Camera-type eye (tissue), 1 donor: ENCODE measurements around a stretch of chr10.

GRCh38 chr10:60346585-60347002 lies 43.1 kb downstream of the ANK3 start:
- RAMPAGE, long total RNA: no peak

- RAMPAGE, long total RNA: no peak
Measured at GRCh38 chr10:60572290-60573231, 182.9 kb upstream of the ANK3 start.

- RAMPAGE, long total RNA: no peak
Measured at GRCh38 chr10:60869655-60870885, 73.9 kb downstream of the RHOBTB1 start.

DNA sequence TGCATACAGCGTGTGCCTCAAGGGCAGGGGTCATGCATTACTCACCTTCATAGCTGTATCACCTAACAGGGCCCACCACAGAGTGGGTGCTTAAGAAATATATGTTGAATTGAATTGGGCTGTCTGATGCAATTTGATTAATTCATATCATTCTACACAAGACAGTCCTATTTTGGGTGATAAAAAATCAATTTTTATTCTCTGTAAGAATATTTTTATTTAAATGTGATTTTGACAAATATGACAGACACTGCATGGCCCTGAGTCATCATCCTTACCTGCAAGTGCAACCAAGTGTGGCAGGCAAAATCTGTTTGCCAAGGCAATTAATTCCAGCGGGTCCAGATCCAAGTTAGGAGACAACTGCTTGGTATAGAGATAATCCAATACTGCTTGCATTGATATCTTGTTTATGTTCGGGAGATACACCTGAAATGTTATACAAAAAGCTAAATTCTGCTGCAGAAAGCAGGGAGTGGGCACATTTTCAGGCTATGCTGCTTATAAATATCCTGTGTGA lies 66.3 kb downstream of the RHOBTB1 start:
- RAMPAGE, long total RNA: no peak

DNA sequence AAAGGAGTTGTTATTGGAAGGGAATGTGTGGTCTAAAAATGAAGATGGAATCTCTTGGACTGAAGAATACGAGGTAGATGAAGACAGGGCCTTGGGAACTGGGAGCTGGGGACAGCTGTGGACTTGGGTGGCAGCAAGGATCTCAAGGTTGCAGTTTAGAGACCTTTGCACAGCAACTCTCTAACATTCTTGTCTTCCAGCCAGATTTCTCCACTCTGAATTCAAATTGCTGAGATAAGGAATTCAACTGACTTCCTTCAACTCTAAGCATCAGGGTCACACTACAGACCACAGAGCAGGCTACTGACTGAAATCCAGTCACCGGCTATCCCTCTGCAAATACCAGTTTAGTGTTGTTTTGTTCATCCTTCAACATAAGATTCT lies 3.2 kb upstream of the TMEM26 start:
- RAMPAGE, long total RNA: no peak

GRCh38 chr10:61621529-61621940 lies 41.2 kb upstream of the CABCOCO1 start:
- RAMPAGE, long total RNA: no peak

DNA sequence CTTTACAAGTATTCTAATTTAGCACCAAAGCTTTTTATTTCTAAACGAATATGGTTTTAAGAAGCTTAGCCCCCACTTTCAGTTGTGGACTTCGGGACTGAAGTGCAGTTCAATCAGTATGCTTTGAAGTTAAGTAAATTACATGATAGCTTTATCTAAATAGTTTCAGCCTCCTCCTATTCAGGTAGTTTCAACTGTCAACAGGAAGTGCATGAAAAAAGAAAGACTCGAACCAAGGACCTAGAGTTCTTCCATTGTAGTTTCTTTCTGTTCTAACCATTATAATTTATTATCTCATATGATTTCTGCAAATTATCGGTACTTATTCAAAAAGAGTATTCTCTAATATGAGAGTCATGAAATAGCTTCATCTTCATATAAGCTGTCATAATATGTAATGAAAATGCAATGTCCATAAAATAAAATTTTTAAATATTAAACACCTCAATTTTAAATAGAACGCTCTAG lies 90.1 kb downstream of the CABCOCO1 start:
- RAMPAGE, long total RNA: no peak

GRCh38 chr10:61896956-61897403 lies 4.5 kb upstream of the ARID5B start:
- RAMPAGE, long total RNA: no peak

DNA sequence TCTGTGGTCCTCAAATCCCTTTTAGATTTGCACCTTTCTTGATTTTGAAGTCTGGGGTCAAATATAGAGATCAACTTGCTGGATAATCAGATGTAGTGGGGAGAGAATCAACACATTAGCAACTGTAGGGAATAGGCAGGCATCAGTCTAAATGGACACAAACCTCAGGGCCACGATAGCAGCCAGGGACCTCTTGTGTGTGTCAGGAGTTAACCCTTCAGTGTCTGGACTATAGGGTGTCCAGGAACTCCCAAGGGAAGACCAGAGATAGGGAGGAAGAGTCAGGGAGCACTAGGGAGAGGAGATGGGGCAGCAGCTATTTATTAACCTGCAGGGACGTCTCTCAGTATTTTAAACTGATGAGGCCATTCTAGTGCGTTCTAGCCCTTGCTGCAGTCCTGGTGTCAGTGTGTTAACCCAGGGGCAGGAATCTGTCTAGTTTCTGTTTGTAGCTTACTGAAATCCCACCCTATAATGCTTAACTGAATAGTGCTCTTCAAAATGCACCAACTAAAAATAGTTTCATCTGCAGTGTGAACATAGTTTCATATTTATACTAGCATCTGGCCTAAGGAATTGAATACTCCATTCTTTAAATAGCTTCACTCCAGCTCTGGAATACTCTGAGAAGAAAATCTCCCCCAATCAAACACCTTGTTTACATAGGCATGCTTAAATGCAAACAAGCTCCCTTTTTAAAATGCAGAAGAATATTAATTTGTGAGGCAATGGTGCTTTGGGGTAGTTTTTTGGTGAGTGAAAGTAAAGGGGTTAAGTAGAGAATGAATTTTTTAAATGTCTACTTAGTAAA lies 62.7 kb downstream of the ARID5B start:
- RAMPAGE, long total RNA: no peak

- RAMPAGE, long total RNA: no peak
Measured at GRCh38 chr10:61994498-61994884, 93.0 kb downstream of the ARID5B start.

DNA sequence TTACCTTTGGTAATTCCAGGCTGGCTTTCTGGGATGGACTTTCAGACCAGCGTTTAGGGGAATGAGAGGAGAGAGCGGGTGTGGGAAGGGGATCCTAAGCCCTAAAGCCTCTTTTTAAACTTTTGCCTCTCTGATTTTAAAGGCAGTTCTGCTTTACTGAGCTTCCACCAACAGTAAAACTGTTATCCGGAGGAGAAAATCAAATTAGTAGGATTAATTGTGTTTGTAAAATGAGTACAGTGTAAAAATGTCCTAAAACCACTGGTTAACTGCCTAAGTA lies 148.0 kb downstream of the ARID5B start:
- RAMPAGE, long total RNA: no peak

GRCh38 chr10:62050251-62050681 lies 148.8 kb downstream of the ARID5B start:
- RAMPAGE, long total RNA: no peak

DNA sequence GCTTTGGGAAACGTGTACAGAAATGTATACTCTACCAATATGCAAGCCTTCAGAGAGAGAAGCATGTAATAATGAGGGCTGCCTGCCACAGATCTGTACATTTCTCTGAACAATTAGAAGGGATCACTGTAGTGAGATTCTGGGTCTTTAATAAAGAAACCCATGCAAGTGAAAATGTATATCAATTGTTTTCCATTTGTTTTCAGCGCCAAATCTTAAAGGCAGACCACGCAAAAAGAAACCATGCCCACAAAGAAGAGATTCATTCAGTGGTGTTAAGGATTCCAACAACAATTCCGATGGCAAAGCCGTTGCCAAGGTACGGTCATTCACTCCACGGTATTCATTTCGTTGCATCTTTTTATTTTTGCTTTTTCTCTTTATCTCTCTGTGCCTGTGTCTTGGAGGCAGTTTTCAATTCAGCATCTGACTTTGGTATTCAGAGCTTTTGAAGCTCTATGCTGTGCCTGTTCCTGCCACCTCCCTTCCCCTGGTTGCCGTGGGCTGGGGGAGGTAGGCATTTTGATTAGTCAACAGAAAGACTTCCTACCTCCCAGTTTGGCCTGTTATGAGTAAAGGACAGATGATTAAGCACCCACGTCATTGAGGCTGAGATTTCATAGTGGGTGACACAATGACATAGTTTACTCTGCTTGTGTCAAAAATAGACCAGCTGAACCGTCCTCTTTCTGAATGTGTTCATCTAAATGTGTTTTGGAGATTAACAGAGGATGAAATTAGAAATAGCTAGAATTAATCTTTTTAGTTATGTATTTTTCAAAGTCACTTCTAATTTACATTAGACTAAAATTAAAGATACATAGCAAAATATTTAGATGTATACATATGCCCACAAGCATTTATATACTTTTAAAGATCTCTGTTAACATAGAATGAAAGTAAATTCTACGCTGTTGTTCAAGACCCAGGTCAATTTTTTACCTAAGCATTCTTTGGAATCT lies 149.5 kb downstream of the ARID5B start:
- RAMPAGE, long total RNA: no peak

DNA sequence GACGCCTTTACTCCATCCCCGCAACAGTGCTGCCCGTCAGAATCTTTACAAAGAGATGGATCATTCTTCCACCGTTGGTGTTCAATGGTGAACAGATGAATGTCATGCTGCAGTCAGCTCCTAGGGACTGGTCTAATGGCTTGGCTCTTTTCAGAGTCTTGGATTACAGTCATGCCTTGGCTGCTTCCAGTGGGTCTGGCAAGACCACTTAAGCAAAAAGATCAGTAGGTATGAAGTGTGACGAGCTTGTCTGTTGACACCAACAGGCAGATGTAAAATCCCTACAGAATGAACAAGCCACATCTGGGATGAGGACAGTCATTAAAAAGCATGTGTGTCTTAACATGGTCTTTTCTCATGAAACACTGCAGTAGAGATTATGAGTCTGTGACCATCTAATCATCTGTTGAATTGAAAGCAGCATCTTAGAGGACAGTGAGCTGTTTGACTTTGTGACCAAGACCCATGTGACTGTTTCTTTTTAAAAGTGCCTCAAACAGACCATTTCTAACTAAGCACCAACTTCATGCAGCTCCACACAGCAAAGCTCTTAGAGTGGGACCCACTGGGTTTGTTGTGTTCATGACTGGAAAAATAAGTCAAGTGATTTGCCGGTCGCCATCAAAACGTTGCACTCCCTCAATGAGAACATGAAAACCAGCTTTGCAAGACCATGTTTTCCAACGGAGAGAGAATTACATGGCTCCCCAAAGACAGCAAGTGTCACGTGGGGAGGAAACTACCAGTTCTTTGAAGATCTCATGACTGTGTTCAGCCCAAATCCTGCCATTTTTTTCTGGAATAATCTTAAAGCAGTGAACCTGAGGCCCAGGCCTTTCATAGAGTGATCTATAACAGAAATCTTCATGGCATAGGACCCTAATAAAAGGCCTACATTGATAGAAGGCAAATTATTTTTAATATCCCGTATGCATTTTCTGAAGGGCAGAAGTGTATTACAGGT lies 151.5 kb downstream of the ARID5B start:
- RAMPAGE, long total RNA: no peak

GRCh38 chr10:62057203-62057849 lies 155.8 kb downstream of the ARID5B start:
- RAMPAGE, long total RNA: no peak

DNA sequence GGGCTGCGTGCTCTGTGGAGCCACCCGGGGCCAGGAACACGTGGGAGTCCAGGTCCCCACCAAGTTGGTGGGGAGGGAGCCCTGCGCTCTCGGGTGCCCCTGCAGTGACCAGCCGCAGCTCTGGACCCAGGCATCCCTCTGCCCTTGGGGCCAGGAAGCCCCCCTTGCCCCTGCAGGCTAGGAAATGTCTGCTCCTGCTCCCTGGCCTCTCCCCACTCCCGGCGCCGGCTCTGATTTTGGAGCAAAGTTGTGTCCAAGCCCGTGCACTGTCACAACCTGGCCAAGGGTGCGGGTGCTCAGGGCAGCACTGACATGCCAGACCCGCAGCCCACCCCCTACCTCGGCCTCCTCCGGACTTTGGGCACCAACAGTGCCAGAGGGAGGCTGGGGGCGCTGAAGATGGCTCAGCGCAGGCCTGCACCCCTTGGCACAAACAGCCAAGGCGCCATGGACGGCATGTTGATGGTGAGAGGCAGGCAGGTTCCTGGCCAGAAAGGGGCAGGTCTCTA lies 147.1 kb upstream of the ADO start:
- RAMPAGE, long total RNA: no peak

DNA sequence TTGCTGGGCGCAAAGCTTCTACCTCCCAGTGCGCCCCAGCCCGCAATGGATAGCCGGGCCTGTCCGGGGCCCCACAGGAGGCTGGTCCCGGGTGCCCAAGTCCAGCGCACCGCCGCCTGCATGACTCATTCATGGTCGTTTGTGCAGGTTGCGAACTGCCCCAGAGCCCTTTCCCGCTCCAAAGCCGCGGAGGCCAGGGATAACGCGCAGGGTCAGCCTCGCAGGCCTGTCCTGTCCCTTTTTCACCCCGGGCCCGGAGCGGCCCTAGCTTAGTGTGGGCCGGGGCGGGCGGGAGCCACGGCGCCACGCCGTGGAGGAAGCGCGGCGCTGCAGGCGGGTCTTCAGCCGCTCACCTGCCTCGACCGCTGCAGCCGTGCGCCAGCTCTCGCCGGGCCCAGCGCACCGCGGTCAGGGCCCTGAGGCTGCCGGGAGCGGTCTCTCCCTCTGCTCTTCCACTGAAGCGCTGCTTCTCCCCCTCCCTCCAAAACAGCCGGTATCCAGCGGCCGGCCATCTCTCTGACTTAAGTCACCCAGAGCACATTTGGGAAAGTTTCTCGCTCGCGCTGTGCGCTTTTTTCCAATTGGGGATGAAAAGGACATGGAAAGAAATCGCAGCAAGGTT lies 1.8 kb upstream of the EGR2 start:
- RAMPAGE, long total RNA: no peak

DNA sequence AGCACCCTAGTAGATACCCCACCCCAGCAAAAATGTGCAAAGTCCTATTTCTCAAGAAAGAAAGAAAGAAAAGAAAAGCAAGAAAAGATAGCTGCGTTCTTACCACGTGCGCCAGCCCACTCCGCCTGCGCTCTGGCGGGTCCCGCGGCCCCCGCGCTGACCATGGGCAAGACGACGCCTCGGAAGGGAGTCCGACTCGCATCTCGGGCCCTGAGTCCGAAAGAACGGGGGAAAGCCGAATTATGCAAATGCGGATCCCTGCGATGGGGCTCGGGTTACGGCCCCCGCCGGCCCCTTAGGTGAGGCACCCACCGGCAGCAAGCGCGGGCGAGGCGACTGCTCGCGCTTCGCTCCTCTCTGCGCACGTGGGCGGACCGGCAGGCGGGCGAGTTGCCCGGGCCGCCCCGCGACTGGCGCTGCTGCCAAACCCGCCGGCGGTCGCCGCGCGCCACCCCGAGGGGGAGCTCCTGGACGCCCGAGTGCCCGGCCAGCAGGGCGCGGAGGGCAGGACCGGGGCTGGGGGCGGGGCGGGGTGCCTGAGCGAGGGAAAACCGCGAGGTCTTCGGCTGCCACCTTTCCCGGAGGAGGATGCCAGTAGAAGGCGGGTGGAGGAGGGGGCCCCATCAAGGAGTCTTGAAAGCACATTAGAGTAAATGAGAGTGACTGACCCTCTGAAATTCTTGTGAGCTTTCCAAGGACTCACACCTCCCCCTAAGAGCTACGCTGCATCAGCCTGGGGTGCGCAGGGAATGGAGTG lies 2.5 kb upstream of the EGR2 start:
- RAMPAGE, long total RNA: no peak

- RAMPAGE, long total RNA: no peak
Measured at GRCh38 chr10:63169876-63170798, 37.0 kb downstream of the NRBF2 start.

DNA sequence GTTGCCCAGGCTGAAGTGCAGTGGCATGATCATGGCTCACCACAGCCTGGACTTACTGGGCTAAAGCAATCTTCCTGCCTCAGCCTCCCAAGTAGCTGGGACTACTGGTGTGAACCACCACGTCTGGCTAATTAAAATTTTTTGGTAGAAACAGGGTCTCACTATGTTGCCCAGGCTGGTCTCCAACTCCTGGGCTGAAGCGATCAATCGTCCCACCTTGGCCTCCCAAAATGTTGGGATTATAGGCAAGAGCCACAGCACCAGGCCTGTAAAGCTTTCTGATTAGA lies 54.3 kb downstream of the NRBF2 start:
- RAMPAGE, long total RNA: no peak